Cardiac atrium fibroblast (primary cell): ENCODE measurements around the gene APOBEC3A.

GRCh38 chr22:38214323-38215305, 12.8 kb downstream of the MAFF start:
- RAMPAGE, long total RNA: no peak

DNA sequence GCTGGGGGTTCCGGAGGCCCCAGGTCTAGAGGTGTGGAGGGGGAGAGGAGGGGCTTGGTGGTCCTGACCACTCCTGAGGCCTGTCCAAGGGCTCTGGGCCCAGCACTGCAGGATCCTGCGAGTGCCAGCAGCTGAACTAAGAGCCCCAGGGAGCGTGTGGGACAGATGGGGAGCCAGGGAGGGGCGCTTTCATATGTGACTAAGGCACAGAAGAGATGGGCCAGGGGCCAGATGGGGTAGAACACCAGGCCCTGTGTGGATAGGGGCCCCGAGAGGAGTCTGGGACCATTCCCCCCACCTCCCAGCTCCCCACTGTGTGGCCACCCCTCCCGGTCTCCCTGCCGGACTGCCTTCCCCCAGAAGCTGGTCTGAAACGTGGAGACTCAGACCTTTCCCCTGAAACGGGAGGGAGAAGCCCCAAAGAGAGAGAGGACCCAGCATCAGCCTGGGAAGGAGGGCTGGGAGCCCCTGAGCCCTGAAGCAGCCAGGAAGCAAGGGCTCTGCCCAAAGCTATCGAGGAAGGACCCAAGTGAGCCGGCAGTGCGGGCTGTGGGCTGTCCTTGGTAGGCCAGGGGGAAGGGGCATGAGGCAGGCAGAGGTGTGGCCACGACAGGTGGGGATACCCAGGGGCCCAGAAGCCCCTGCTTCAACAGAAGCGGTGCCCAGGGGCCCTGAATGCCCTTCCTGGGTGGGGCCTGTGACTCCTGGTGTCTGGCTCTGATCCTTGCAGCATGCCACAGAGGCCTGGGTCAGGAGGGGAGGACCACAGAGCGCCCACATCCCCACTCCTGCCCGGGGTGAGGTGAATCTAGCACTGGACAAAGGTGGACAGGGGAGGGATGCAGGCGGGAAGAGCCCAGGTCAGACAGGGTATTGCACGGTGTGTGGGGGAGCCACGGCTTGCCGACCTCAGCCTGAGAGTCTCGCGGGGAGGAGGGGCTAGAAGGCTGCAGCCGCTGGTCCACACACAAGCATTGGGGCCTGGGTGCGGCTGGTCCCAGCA, 18.7 kb downstream of the MAFF start:
- RAMPAGE, long total RNA: no peak

DNA sequence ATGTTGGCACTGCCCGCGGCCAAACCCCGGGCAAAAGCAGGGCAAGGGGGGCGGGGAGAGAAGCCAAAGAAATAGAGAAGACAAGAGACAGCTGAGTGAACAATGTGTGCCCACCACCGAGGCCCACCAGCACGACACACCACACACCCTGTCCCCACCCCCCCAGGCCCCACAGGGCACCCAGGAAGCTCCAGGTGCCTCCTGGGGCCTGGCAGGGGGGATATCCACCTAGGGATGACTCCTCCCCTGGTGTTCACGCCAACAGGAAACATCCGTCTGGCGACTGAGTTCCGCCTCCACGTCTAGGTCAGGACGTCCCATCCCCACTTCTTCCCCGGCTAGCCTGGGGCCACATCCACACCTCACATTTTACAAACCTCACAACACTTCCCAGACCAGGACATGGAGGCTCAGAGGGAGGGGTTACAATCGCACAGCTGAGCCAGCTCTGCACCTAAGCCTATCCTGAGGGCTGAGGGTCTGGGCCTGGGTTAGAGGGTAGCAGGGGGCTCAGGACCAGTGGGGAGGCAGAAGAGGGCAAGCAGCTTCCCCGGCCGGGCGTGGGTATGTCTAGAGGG, 20.9 kb downstream of the MAFF start:
- RAMPAGE, long total RNA: no peak

DNA sequence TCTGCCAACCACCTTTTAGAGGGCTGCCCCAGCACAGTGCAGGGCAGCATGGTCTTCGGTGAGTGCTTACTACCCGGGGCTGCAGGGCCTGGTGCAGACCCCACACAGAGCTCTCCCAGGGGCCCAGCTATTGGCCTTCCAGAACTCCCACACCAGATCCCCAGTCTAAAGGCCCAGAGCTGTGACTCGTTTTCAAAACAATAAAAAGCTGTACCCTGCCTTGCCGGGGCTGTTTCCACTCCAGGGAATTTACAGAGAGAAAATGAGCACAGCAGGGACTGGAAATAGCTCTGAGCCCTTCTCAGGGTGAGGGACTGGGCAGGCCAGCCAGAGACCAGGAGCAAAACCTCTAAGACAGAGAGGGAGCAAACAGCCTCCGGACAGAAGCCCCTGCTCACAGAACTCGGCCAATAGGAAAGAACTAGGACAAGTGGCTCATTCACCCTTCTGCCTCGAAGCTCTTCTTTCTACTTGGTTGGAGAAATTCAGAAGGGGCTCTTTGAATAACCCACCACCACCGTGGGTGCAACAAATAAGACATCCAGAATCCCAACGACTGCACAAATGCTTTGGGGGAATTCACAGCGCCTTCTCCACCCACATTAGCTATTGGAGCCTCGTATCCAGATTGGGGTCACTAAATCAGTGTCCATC, 2.1 kb downstream of the TMEM184B start:
- RAMPAGE, long total RNA: no peak

- RAMPAGE, long total RNA: no peak
These were observed 30.9 kb downstream of the KCNJ4 start for GRCh38 chr22:38423840-38424669.

- RAMPAGE, long total RNA: no peak
These were observed 4.6 kb upstream of the KDELR3 start for GRCh38 chr22:38463317-38463719.

- RAMPAGE, long total RNA: no peak
These were observed 16.1 kb downstream of the KDELR3 start for GRCh38 chr22:38483803-38484682.

- RAMPAGE, long total RNA: no peak
These were observed 732 bp downstream of the DMC1 start for GRCh38 chr22:38569305-38569596.

GRCh38 chr22:38704935-38705578, 687 bp upstream of the GTPBP1 start:
- RAMPAGE, long total RNA: no peak

- RAMPAGE, long total RNA: no peak
These were observed 10.5 kb downstream of the GTPBP1 start for GRCh38 chr22:38716017-38716920.

- RAMPAGE, long total RNA: no peak
These were observed 6.1 kb downstream of the SUN2 start for GRCh38 chr22:38749666-38750205.

GRCh38 chr22:38751436-38752488, 4.0 kb downstream of the SUN2 start:
- RAMPAGE, long total RNA: no peak

GRCh38 chr22:38753810-38754260, 2.0 kb downstream of the SUN2 start:
- RAMPAGE, long total RNA: no peak

DNA sequence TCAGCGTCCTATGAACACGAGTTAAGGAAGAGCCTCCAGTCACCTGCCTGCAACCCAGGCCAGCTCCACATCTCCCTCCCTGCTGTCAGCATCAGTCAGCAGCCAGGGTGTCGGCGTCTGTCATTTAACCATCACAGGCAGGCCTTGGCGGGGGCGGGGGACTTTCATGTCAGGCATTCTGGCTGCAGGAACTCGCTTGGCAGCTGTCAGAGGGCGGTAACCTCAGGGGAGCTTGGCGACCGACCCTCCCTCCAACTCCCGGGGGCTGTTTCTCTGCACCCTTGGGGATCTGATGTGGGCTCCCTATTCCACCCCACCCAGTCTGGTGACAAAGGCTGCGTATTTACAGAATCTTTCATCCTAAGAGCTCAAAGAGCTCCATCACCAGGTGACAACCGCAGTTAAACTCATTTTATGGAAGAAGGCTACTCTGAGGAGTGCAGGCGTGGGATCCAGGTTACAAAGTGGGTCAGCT, 2.8 kb upstream of the SUN2 start:
- RAMPAGE, long total RNA: no peak

GRCh38 chr22:38864078-38864922, 7.7 kb downstream of the CBX6 start:
- RAMPAGE, long total RNA: no peak

DNA sequence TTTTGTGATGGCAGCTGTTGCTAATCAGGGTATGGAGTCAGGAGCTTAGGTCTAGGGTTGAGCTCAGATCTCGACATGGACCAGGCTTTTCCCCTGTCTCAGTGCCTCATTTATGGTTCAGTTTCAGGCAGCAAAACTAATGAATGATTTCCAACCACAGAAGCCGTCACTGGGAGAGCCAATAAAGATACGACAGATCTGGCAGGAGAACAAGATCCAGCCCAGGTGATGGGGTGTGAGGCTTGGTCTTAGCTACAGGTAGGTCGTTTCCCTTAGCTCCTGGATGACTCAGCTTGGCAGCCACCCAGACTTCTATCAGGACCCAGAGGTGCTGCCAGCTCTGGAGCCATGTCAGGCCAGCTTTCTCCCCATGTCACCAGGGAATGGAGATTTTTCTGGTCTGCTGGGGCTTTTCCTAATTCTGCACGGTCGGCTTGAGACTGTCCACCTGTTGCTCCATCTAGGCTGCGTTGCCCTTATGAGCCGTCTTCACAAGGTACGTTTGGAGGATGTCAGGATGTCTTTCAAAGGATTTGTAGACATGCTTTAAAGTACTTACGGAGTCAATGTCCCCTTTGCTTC, 36.3 kb upstream of the APOBEC3A start:
- RAMPAGE, long total RNA: no peak

DNA sequence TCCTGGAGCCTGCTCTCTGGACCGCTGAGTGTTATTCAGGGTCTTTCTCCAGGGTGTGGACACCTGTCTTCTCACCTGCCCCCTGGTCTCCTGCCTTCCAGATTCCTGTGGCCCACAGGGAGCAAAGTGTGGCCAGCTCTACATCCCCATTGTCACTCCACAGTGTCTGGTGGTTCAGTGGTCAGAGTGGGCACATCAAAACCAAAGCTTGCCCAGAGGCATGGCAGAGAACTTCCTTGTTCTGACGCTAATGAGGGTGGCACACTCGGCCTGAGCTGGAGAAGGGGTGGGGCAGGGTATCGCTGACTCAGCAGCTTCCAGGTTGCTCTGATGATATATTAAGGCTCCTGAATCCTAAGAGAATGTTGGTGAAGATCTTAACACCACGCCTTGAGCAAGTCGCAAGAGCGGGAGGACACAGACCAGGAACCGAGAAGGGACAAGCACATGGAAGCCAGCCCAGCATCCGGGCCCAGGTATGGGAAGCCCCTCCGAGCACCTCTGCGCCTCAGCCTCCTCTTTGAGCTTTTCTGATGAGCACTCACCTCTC, at the start of gene APOBEC3A:
TSS of gene APOBEC3A (plus strand) at position 365 of the 550 bp plus-strand sequence.
- RAMPAGE, long total RNA: no peak

DNA sequence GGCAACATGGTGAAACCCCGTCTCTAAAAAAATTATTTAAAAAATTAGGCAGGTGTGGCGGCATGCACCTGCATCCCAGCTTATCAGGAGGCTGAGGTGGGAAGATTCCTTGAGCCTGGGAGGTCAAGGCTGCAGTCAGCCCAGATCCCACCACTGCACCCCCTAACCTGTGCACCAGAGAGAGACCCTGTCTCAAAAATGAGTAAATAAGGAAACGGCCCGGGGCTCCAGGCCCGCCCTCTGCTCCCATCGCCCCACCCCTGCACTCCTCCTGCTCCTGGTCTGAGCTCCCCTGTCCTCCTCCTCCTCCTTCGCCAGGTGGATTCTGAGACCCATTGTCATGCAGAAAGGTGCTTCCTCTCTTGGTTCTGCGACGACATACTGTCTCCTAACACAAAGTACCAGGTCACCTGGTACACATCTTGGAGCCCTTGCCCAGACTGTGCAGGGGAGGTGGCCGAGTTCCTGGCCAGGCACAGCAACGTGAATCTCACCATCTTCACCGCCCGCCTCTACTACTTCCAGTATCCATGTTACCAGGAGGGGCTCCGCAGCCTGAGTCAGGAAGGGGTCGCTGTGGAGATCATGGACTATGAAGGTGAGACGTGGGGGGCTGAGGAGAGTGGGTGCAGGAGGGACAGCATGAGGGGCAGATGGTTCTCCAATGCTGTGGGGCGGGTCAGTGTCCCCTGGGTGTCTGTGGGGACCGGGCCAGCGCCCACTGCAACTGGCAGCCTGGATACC, 3.3 kb upstream of the APOBEC3D start:
- RAMPAGE, long total RNA: no peak

DNA sequence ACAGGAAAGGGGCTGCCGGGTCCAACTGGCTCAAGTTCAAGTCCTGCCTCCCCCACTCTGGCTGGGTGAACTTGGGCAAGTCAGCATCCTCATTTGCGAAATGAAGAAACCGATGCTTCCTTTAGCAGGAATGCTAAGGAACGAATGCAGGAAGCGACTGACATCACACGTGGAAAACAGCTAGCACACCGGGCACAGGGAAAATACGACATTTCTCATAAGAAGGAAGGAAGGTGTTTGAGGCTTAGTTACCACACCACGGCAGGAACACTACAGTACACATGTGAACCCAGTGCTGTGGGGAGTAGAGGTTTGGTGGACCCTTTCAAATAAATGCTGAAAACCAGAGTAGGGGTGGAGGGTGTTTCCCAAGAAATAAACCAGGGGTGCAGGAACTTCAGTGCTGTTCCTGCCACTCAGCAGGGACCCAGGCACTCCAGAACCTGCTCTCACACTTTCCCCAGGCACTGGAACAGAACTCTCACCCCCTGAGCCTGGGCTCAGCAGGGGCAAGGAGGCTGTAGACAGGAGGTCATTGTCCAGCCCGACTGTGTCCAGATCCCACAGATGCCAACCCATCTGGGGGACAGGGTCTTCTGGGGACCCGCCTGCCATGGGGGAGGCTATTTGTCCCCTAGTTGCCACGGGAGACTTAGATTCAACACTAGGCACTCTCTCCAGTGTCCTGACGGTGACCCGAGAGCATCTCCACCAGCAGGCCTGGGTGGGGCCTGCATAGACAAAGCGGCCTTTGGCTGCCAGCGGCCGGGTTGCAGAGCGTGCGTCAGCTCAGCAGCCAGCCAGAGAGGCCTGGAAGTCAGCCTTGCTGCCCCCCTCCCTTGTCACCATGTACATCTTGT, 32.7 kb upstream of the CBX7 start:
- RAMPAGE, long total RNA: no peak

- RAMPAGE, long total RNA: no peak
These were observed 11.2 kb downstream of the PDGFB start for GRCh38 chr22:39233353-39234228.